Aorta (tissue), 1 donor: ENCODE data around the genes LRRC36 and AGRP.

GRCh38 chr16:65176507-65177188 lies 54.8 kb upstream of the CDH11 start:
- PRO-cap = no peak

DNA sequence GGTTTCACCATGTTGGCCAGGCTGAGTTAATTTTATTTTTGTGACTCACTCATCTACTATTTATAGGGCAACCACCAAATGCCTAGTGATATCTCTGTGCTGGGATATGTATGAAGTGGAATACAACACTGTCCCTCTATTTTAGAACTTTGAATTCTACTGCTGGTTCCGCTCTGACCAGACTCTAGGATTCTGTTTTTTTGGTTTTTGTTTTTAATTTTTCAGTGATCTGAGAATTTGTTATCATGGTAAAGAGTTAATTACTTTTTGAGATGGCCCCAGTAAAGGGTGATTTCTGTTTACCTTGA lies 188.7 kb upstream of the CDH11 start:
- PRO-cap = no peak

- PRO-cap = no peak
Observed at GRCh38 chr16:66363969-66365222, 2.1 kb upstream of the CDH5 start.

- PRO-cap = no peak
Observed at GRCh38 chr16:66379077-66379616, 12.7 kb downstream of the CDH5 start.

DNA sequence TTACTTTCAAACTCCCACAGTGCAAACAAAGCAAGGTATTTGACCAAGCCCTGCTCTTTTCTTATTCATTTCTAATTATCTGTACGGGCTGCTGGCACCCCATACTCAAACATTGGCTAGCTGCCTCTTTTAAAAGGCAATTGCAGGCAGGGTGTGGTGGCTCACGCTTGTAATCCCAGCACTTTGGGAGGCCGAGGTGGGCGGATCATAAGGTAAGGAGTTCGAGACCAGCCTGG lies 2.3 kb downstream of the CMTM4 start:
- PRO-cap = no peak

- PRO-cap = no peak
Observed at GRCh38 chr16:66706044-66706493, 9.5 kb upstream of the CMTM4 start.

GRCh38 chr16:66919886-66920395 lies 1.3 kb upstream of the CDH16 start:
- PRO-cap = no peak

DNA sequence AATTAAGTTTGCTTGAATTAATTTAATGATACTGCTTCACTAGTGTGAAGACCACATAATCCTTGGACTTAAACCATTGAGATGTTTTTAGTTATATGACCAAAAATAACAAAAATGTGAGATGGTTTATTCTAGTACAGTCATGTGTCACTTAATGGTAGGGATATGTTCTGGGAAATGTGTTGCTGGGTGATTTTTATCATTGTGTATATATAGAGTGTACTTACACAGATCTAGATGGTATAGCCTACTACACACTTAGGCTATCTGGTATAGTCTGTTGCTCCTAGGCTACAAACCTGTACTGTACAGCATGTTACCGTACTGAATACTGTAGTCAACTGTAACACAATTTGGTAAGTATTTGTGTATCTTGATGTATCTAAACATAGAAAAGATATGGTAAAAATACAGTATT lies 10.0 kb downstream of the CBFB start:
- PRO-cap = no peak

DNA sequence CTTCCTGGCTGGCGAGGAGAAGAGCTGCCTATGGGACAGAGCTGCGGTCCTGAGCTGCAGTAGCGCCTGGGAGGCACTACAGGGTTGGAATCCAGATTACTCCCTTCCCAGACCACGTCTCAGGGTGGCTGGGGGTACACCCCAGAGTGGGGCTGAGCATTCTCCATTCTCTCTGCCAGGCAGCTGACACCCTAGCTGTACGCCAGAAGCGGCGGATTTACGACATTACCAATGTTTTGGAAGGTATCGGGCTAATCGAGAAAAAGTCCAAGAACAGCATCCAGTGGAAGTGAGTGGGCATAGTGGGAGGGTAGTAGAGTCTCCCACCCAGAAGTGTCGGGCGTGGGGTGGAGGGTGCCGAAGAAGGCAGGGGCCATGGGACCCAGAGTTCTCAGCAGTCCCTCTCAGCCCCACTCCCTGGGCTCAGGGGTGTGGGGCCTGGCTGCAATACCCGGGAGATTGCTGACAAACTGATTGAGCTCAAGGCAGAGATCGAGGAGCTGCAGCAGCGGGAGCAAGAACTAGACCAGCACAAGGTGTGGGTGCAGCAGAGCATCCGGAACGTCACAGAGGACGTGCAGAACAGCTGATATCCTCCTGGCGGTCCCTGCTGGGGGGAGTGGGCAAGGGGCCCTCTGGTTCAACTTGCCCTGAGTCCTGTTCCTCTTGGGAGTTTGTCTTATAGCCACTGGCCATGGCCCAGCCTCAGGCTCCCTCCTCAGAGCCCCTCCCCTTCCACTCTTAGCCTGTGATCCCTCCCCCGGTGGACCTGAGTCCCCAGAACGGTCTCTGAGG lies 824 bp downstream of the E2F4 start:
- PRO-cap = no peak

DNA sequence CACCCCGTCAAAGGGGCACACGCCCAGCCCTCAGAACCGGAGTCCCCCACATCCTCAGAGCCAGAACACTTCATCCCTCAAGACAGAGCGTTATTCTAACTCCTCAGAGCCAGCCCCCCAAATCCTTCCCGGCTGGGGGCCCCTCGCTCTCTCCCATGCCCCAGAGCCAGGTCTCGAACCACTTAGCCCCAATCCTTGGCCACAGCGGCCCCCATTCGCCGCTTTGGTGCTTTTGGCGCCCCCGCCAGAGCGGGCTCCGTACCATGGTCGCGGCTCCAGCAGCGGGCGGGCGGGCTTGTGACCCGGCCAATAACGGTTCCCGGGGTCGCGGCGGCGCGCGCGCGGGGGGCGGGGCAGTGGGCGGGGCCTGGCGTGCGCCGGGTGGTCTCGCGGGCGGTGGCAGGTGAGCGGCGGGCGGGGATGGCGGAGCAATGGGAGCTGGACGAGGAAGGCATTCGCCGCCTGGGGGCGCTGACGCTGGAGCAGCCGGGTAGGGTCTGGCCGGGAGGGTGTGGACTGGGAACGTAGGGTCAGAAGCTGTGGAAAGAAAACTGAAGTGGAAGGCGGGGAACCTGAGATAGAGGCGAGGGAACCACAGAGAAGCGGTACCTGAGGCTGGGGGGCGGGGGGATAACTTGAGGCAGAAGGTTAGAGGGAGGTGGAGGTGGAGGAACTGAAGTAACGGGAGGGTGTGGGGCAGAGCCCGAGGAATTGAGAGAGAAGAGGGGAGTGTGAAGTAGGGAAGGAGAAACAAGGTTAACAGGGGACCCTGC lies at the start of gene LRRC36:
TSS of gene LRRC36 (plus strand) at position 373 of the 773 bp plus-strand sequence.
- PRO-cap = no peak

DNA sequence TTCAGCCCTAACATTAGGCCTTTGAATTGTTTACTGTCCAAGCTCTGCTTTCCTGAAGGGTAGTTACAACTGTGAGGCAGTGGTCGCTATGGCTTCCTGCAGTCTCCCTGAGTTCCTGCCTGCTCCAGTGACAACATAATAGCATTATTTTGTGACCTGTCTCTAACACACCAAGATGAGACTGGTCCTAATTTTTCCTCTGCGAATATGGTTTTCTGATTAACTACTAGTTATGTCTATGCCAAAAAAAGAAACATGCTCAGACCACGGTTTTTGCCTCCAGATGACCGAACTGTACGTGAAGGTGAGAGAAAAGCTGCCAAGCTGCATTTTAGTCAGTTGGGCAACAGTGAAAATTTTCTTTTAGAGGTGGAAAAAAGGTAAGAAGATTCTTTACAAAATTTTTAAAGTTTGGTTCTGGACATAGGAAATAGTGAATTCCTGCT lies 20.6 kb downstream of the LRRC36 start:
- PRO-cap = no peak

DNA sequence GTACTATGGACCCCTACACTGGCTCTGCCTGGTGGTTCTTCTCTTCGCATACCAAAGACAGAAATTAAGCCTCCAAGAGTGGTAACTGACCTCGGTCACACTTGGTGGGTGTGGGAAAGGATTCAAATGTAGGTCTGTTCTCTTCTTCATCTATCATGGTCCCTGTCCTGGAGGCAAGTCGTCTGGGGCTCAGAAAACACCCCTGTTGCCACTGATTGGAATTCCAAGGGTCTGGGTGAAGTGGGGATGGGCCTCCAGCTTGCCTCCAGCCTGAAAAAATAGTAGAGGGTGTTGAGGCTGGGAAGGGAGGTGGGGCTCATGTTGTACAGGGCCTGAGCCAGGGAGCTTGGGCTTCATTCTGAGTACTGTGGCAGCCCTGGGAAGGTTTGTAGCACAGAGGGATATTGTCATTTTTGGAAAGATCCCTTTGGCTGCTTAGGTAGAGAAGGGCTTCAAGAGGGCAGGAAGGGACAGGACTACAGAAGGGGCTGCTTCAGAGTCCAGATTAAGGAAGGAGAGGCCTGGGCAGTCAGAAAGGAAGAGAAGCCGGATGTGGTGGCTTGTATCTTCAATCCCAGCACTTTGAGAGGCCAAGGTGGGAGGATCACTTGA lies 3.2 kb downstream of the HSD11B2 start:
- PRO-cap = no peak

DNA sequence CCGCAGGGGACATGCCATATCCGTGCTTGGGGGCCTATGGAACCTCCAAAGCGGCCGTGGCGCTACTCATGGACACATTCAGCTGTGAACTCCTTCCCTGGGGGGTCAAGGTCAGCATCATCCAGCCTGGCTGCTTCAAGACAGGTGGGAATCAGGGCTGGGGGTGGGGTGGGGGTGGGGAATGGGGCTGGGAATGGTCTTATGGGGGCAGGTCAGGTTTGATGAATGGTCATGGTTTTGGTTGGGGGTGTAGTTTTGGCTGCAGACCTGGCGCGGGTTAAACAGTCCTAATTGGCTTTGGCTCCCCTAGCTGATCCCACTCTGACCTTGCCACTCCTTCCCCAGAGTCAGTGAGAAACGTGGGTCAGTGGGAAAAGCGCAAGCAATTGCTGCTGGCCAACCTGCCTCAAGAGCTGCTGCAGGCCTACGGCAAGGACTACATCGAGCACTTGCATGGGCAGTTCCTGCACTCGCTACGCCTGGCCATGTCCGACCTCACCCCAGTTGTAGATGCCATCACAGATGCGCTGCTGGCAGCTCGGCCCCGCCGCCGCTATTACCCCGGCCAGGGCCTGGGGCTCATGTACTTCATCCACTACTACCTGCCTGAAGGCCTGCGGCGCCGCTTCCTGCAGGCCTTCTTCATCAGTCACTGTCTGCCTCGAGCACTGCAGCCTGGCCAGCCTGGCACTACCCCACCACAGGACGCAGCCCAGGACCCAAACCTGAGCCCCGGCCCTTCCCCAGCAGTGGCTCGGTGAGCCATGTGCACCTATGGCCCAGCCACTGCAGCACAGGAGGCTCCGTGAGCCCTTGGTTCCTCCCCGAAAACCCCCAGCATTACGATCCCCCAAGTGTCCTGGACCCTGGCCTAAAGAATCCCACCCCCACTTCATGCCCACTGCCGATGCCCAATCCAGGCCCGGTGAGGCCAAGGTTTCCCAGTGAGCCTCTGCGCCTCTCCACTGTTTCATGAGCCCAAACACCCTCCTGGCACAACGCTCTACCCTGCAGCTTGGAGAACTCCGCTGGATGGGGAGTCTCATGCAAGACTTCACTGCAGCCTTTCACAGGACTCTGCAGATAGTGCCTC lies 5.7 kb downstream of the HSD11B2 start:
- PRO-cap = no peak

DNA sequence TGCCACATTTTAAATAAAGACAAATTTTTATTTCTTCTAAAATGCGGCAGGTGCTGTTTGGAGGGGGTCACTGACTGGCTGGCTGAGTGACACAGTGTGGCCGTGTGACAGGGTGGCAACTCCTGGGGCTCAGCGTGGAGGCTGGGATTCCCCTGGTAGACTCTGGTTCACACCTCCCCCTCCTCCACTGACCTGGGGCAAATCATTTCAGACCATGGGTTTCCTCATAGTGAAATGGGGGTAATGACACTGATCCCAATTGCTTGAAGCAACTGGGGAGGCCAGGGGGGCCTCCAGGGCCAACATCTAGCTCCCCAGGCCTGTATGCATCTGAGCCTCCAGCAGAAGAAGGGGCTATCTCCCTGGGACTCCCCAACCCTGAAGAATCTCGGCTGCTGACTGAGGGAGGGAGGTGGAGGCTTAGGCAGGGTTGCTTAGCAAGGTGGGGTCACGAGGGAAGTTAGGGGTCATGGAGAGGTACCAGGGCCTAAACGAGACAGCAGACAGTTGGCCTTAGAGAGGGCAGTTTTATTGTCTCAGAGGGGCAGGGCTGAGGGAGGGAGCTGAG lies 6.7 kb downstream of the HSD11B2 start:
- PRO-cap = no peak

- PRO-cap = no peak
Observed at GRCh38 chr16:67458001-67458570, 22.9 kb downstream of the ATP6V0D1 start.

DNA sequence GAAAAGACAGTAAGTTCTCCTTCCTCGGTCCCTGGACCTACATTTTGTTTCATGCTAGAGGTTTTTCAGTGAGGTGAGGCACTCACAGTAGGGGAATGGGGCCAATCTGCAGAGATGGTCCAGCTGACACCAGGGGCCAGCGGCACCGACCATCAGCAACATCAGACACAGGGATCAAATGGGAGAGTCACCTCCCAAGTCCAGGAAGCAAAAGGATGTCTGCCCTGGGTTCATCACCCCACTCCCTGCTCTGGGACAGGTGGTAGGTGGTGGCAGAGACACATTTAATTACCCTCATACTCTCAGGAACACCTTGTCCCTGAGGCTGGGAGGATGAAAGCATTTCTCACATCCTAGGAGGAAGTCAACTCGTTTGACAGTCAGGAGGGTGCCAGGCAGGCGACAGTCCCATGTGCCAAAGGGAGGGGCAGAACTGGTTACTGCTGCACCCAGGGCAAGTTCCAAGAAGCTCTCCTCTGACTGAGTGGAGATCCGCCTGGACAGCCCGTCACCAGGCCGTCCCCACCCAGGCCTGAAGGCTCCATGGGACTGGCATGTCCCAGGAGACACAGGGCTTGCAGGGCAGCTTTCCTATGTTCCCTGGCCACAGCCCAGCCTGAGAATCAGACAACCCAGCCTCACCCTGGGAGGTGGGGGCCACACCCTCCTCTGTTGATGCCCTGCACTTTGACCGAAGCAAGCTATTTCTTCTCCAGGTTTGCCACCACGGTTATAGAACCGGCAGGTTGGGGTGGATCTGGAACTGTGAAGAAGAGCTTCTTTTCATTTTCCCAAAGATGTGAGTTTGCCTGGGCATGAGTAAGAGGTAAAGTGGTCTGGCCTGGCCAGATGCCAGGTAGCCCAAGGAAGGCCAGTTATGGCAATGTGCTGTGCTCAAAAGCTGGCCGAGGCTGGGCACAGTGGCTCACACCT lies 19.1 kb downstream of the ATP6V0D1 start:
- PRO-cap = no peak

DNA sequence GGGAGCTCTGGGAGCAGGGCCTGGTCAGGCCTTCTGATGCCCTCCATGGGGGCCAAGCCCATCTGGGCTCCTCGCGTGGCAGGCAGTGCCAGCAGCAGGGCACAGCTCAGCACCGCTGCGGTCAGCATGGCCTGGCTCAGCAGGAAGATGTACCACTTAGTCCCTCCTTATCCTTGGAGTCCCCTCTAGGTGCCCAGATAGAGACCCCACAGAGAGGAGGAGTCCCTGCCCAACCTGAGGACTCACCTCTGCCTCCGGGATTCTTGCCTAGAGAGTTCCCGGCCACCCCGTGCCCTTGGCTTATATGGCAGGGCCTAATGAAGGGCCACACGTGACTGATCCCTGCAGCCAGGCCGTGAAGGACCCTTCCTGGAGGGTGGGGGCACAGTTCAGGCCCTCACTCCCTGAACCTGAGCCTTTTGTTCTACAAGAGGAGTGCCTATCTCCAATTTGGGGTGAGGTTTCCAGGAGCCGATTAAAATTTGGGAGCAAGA lies at the start of gene AGRP:
TSS of gene AGRP (minus strand) at position 277 of the 494 bp plus-strand sequence.
- PRO-cap = no peak

DNA sequence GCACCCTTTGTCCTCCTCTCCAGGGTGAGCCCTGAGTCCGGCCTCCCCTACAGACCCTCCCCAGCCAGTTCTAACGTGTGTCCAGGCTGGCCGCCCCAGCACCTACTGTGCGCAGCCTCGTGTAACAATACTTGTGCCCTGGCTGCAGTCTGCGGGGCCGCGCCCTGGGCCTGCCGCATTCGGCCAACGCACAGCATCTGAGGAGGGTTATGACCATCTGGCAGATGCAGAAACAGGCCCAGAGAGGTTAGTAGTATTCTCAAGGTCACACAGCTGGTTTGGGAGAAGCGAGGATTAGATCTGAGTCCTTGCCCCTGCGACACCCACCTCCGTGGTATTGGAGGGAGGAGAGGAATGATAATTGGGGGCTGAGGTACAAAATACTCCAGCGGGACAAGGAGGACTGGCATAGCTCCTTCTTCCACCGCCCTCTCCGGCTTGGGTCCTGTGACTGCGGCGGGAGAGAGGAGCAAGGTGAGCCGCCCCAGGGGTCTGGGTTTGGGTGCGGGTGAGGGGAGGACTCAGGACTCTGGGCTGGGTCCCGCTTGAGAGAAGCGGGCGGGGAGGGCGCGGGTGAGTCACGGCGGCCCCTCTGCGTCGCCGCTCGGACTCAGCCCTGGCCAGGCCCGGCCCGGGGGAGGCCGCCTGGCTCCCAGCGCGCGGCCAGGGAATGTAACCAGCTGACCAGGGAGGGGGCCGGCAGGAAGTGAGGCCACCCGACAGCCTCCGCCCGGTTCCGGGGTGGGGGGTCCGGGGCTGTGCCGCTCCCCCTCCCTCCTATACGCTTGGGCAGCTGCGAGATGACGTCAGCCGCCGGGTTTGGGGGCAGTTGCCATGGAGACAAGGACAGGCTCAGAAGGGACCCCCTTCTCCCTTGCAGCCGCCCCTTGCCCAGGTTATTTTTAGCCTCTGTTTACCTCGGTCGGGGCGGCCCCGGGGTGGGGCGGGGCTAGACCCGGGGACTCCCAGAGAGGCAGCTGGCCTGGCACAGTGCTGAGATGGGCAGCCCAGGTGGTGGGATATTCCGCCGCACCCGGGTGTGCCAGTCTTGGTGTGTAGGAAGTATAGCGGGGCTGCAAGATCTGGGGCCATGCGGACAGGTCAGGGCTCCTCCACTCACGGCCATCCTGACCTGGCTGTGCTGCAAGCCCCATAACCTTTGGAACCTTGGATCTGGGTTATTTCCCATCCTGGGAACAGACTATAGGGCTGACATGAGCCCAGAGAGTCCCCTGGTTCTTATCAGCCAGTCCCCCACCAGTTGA lies 1.4 kb downstream of the RIPOR1 start:
- PRO-cap = unidirectional peak, minus-strand start at position 104 of the sequence; bidirectional peak, plus-strand start at position 968 of the sequence, minus-strand start at position 612 of the sequence

DNA sequence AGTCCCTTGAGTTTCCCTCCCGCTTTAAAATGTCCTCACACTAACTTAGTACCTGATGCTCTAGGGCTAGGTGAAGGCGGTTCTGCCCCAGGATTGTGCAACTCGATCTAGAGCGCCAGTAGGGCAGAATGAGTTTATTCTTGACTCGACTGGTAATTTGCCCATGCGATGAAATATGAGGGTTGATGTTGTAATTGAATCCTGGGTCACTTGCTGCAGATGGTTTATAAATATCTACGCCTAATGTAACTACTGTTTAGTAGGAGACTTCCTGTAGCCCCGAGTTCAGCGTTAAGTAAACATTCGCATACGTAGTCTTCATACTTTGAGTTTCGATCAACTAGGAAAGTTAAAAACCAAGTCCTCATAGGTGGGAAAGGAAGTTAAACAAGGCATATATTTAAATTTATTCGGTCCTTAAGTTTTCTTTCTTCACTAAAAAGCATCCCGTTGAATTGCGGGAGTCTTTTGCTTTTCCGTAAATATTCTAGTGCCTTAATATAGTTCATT lies 1.5 kb downstream of the CTCF start:
- PRO-cap = no peak

GRCh38 chr16:67772976-67773463 lies 33.3 kb downstream of the RANBP10 start:
- PRO-cap = no peak